ENCODE results near the gene GSS.

DNA sequence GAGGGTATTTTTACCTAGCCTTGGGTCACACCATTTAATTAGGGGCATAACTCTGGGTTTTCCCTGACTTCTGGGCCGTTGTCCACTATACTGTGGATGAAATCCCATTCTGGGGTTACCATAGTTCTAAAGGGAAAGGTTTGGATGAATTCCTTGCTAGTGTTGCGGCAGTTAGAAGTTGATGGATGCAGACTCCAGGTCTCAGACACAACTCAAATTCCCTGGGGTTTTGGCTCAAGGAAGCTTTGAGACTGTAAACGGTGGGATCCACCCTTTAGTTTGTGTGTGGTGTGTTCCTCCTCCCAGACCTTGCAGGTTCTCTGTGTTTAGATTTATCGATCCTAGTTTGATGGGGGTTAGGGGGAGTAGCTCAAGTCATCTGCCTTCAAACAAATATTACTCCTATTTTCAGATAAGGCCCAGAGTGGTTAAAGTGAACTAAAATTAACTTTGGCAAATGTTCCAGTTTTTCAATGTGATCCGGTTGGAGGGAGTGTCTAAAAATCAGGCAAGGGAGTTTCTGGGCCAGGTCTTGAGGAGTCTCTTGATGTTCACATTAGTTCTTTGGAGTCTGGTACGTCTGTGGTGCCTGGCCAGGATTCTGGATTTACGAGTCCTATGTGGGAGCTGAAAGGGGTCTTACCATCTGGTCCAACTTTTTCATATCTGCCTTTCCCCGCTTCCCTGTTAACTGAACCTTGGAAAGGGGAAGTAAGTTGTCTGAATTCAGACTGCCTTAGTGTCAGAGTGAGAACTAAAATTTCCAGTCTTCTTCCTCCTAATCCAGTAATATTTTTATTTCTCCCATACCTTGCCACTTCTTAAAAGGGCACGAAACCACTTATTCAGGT, 1.6 kb downstream of the RALY start:
- PRO-cap: no peak

DNA sequence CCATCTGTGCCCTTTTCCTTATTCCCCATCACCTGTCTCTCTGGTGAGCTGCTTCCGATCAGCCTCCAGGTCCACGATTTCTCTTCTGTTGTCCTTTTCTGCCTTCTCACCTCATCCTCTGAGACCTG, 566 bp upstream of the MAP1LC3A start:
- PRO-cap: no peak

DNA sequence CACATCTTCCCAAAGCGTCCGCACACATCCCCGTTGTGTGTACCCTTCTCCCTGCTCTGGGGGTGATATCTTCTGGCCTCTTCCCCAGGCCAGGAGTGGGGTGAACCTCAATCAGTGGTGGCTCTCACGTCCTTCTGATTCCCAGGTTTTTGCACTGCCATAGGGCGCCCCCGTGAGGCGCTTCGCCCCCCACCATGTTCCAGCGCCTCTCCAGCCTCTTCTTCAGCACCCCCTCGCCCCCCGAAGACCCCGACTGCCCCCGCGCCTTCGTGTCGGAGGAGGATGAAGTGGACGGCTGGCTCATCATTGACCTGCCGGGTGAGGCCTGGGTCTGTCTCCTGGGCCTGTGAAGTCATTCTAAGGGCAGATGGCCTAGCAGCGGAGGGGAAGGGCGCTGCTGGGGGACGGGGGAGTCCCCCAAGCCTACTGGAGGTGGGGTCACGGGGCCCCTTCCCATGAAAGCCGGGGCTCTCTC, 4.4 kb downstream of the TP53INP2 start:
- PRO-cap: no peak

GRCh38 chr20:34731975-34732718, 28.0 kb downstream of the TP53INP2 start:
- PRO-cap: no peak

GRCh38 chr20:34903630-34904646, 27.5 kb downstream of the ACSS2 start:
- PRO-cap: no peak

DNA sequence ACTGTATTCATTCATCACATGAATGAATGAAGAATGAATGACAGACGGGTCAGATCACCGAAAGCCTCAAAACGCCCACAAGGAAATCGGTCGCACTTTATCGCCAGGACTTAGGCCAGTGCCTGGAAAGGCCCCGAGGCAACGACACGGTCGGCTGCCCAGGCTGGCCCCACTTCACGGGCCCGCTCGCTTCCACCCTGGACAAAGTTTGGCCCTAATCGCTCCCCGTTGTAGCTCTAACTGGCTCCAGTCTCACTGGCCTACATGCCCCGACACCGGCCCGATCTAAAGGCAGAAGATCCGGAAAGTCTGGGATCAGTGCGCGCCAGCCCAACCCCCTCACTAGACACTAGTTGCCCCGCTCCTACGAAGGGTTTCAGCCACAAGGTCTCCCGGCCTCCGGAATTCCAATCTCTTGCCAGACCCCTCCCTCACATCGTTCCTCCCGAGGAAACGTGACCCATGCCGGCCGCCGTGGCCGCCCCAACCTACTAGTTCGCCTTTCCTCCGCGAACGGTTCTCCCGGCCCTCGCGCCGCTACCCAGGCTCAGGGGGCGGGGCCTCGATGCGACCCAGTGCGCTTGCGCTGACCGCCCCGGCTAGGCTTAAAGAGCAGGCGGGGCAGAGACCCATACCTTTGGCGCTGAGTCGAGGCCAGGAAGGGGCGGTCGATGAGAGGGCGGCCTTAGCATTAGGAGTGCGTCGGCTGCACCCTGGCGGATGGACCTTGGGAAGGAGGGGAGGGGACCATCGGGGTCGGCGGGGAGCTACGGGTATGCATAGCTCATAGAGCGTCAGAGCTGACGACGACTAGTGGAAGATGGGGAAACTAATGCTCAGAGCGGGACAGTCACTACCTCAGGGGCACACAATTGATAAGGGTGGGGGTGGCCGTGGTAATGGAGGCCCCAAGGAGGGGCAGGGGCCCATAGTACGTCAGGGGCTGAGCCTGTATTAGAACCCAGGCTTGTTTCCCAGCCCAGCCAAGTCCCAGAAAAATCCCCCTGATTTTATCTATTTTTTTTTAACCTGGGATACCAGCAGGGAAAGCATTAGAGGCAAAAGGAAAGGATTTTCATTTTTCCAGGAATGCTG, at the start of gene GSS:
Gene GSS, minus strand, starts transcription at position 572 of the 1,095 bp plus-strand sequence.
- PRO-cap: bidirectional peak, plus-strand start at position 315 of the sequence, minus-strand start at position 287 of the sequence; bidirectional peak, plus-strand start at position 634 of the sequence, minus-strand start at position 493 of the sequence

DNA sequence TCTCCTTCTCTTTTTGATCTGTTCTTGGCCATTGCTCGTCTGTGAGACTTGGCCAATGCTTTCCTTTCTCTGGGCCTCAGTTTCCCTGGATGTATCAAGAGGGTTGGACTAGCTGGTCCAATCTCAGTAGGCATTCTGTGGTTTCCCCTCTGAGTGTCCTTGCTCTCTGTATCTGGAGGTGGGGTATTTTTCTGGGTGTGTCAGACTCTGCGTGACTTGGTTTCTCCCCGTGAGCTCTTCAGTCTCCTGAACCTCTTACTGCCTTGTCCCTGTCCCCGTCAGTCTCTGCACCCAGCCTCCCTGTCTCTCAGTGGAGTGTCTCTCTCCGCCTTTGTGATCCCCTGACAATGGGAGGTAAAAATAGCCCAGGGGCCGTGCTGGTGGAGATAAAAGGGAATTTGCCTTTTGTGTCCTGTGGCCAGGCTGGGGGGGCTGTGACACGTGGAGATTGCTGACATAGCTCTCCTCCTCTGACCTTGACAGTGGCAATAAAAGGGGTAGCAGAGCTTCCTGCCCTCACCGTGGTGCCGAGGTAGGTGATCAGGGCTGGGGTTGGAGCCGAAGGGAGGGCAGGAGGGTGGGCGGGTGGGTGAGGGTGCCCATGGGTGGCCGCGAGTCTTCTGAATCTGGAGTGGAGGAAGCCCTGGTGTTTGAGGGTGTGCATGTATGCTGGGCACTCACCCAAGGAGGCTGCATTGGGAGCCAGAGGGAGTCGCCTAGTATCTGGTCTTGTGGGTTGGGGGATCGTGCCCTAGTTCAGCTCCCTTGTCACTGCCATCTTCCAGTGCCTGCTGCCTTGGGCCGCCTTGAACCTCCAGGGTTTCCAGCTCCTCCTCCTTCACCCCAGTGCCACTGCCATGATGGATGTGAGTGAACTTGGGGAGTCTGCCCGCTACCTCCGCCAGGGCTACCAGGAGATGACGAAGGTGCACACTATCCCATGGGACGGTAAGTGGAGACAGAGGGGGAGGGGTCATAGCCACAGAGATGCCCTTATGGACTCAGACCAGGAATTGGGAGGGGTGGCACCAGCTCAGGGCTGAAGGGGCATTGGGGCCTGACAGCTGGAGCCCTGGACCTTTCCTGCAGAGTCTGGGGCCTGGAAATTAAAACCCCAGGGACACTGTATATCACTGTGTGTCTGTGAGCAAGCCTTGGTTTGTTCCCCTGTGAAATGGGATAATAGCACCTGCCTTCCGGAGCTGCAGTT, 21.9 kb downstream of the MYH7B start:
- PRO-cap: bidirectional peak, plus-strand start at position 519 of the sequence, minus-strand start at position 287 of the sequence; bidirectional peak, plus-strand start at position 622 of the sequence, minus-strand start at position 622 of the sequence; bidirectional peak, plus-strand start at position 1,050 of the sequence, minus-strand start at position 868 of the sequence

- PRO-cap: no peak
These were observed 775 bp downstream of the EDEM2 start for GRCh38 chr20:35146344-35146778.

- PRO-cap: no peak
These were observed 2.9 kb downstream of the PROCR start for GRCh38 chr20:35174604-35175271.

DNA sequence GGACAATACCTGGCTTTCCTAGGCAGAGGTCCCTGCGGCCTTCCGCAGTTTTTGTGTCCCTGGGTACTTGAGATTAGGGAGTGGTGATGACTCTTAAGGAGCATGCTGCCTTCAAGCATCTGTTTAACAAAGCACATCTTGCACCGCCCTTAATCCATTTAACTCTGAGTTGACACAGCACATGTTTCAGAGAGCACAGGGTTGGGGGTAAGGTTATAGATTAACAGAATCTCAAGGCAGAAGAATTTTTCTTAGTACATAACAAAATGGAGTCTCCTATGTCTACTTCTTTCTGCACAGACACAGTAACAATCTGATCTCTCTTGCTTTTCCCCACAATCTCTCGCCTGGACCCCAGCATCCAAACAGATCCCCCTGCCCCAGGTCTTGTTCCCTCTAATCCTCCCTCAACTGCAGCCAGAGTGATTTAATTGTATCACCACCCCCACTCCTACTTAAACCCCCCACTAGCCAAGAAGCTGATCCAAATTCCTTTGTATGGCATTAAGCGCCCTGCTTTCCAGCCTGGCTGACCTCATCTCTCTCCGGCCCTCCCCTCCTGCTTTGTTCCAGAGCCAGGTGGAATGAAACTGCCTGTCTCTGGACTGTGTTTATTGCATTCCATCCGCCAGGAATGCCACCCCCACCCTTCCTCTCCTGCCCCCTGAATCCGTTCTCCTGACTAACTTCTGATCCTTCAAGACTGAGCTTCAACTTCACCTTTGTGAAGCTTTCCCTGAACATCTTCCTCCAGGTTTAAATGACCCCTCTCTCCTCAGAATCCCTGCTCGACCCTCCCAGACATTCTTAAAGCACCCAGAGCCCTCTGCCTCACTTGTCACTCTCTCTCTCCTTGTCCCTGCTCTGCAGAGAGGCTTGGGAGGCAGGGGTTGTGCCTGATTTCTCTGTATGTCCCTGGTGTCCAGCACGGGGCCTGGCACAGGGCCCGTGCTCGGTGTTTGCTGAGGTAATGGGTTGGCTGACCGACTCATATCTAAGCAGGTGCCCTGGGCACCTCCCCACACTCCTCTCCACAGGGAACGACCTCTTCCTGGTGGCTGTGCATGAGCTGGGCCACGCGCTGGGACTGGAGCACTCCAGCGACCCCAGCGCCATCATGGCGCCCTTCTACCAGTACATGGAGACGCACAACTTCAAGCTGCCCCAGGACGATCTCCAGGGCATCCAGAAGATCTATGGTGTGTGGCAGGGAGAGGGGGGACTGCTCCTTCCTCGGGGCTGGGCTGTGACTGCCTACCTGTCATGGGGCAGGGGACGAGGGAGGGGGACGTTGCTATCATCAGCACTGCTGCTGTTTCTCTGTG, 14.7 kb downstream of the MMP24OS start:
- PRO-cap: bidirectional peak, plus-strand start at position 1,036 of the sequence, minus-strand start at position 866 of the sequence

GRCh38 chr20:35604972-35605535, 10.6 kb upstream of the SPAG4 start:
- PRO-cap: no peak

- PRO-cap: no peak
These were observed 4.2 kb upstream of the SPAG4 start for GRCh38 chr20:35611453-35611890.

- PRO-cap: no peak
These were observed 20.6 kb downstream of the ROMO1 start for GRCh38 chr20:35719580-35720525.

DNA sequence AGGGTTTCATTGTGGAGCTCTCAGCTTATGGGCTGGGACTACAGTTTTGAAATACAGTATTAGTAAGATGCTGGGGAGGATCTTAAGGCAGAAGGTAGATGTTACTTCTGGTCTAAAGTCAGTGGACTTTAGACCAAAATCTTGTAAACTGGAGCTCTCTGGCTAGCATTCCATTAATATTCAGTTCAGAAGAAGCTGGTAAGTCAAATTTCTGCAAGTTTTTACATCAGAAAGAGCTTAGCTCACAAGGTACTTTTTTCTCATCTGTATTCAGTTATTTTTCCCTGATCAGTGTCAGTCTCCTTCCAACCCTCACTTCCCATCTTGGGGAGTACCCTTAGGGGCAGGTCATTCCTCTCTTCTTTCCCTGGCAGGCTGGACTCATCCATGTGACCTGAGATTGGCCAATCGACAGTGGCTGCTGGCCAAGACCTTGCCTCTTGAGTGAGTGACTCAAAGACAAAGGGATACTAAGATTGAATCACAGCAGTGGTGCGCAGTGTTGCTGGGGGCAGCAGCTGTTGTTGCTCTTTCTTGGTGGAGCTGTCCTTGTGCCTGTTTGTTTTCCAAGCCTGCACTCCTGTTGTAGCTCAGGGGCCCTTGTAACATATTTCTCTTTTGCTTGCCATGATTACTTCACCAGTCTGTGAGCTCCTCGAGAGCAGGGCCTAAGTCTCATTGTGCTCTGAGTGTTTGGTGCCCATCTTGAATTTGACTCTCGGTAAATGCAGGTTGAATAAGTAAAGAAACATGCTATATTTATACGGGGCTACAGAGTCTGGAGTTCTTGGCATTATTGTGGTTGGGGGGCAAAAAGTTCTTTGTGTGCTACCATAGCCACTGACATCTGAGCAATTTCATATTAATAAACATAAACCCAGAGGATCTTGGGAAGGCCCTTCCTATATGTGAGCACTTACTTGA, 2.7 kb upstream of the PHF20 start:
- PRO-cap: bidirectional peak, plus-strand start at position 468 of the sequence, minus-strand start at position 333 of the sequence

GRCh38 chr20:35776445-35777110, 4.8 kb downstream of the PHF20 start:
- PRO-cap: no peak

GRCh38 chr20:35959252-35959696, 5.0 kb upstream of the SCAND1 start:
- PRO-cap: no peak

DNA sequence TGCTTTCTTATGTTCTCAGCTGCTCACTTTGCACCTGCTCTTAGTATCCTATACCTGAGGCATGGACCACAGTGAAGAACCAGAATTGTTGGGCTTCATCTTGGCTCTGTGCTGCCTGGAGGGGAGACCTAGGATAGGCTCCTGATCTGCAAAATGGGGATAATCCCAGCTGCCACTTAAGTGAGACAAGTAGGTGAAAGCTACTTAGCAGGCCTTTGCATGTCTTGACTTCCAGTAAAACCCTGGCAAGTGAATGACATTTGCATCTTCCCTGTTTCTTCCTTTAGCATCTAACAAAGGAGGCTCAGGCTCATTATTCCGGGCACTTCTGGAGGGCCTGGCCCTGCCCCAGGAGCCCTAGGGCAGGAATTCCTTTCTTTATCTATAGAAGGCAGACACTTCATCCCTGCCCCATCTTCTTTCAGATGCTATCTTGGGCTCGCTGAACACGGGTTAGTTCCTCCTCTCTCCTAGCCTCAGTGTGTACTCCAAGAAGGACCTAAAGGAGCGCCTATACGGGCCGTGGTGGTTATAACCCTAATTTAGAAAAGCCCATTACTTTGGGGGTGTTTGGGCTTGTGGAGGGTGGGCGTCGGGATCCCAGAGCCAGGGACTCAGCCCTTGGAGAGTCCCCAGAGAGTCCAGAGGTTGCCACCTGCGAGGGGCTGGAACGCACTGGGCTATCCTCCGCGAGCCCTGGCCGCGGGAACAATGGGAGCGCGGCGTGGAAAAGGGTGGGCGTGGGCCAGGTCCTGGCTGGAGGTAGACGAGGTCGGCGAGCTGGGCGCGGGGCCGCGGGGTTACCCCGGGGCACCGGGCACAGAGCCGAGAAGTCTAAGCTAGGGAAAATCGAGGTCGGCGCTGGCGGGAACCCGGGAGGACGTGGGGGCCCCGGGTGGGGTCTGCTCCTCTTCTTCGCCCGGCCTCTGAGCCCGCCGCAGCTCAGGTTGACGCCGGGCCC, 62.8 kb upstream of the EPB41L1 start:
- PRO-cap: no peak

DNA sequence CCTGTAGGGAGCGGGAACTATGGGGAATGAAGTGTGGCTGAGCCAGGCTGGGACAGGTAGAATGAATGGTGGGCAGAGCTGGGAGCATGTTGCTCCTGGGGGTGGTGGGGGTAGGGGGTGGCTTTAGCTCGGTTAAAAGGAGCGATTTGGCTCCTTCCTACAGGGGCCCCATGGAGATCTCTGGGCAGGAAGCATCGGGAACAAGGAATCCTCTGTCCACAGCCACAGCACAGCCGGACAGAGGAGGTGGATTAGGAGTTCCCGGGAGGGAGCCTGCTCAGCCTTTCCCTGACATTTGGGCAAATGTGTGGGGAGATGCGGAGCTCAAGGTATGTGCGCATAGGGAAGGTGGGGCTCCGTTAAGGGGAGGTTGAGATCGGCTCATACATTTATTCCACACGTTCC, 41.1 kb upstream of the EPB41L1 start:
- PRO-cap: no peak

DNA sequence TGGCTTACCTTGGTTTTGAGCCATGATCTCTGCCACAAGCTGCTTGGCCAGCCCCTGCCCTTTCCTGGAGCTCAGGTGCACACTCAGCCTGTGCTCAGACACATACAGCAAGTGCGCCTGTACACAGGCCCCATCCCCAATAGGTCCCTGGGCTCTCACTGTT, 770 bp upstream of the EPB41L1 start:
- PRO-cap: no peak

DNA sequence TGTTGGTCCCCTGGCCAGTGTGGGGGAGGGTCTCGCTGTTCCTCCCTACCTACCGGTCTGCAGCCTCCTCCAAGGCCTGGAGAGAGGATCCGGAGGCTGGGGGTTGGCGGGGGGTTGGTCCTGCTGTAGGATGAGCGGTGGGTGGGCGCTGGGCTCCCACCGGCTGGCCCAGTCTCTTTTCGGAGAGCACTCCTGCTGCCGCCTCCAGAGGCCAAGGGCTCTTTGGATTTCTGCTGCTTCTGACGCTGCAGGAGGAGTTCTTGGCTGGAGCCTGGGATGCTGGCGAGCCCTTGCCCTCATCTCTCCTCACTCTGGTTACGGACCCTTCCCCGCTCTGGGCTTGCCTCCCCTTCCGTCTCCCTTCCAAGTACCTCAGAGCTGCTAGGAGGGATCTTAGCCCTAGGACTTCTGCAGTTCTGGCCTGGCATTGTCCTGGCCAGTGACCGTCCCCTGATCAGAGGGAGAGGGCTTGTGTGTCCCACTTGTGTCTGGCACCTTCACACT, 522 bp downstream of the EPB41L1 start:
- PRO-cap: no peak